GM12892 (cell line): Measurements from ENCODE around the gene SH3D19.

- RRBS: no CpG with 5 or more reads among the region's 6 CpGs
Measured at GRCh38 chr4:151227589-151228297, 49.2 kb upstream of the PRSS48 start.

- RRBS: 15% methylated on average over 14 of the region's 54 CpGs
Measured at GRCh38 chr4:151325400-151326203, at the start of gene SH3D19. Gene SH3D19 (minus strand): TSS chr4:151325605.

DNA sequence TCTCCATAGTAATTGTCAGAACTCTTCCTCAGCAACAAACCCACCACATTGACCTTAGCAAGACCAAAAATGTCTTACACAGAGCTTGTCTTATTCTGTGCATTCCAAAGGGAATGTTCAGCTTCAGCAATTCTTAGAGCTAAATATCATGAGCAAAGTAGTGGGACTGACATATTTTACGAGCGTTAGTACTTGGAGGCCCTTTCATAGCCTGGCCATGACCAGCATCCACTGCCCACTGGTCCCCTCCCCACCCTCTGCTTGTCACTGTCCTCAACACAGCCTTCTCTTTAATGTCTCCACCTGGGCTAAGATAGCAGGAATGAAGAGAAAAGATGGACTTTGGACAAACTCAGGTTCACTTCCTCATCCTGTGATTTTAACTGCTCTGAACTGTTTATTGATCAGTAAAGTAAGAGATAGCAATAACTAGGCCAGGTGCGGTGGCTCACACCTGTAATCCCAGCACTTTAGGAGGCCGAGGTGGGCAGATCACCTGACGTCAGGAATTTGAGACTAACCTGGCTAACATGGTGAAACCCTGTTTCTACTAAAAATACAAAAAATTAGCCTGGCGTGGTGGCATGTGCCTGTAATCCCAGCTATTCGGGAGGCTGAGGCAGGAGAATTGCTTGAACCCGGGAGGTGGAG, 15.6 kb upstream of the SH3D19 start:
- RRBS: no CpG with 5 or more reads among the region's 8 CpGs

- RRBS: no CpG with 5 or more reads among the region's 6 CpGs
Measured at GRCh38 chr4:151402411-151402859, 6.5 kb upstream of the FHIP1A start.

GRCh38 chr4:151602414-151602770, 158.4 kb downstream of the GATB start:
- RRBS: no CpG with 5 or more reads among the region's 5 CpGs

- RRBS: no CpG with 5 or more reads among the region's 4 CpGs
Measured at GRCh38 chr4:151688528-151689067, 72.2 kb downstream of the GATB start.

DNA sequence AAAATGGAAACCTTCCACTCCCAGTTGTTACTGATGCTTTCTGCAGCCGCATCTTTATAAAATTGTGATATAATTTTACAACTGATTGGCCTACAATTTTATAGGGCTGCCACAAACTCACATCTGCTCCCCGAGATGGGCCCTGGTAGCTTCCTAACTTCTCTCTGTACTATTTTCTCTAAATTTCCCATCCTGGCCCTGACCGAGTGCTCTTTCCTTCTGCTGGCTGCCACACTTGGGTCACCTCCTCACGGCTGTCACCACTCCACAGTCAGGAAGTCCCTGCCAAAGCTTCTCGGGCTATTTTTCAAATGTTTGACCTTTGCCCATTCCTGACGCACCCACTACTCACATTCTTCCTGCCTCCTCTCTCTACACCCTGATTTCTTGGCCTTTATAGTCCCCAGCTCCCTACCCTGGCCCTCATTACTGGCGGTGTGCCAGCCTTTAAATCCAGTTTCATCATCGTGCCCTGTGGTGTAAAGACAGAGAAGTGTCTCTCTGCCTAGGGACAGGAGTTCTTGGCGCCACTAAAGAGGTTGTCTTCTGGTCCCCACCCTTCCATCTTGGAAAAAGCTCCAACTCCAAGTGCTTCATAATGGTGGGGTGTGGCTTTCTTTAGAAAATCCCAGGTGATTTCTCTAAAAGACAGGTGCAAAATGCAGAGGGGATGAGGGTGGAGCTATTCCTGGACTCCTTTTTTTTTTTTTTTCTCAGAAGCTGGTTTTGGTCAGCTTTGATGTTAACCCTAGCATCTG, 46.4 kb upstream of the GATB start:
- RRBS: no CpG with 5 or more reads among the region's 9 CpGs

GRCh38 chr4:152411311-152412069, 124.4 kb downstream of the FBXW7 start:
- RRBS: no CpG with 5 or more reads among the region's 7 CpGs

DNA sequence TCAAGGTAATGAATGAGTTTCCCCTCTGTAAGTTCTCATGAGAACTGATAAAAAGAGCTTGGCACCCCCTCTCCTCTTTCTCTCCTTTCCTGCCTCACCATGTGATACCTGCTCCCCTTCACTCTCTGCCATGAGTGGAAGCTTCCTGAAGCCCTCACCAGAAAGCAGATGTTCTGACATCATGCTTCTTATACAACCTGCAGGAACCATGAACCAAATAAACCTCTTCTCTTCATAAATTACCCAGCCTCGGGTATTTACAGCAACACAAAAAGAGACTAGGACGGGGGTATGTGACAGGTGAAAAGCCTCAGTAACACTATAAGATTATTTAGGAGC, 21.3 kb downstream of the FBXW7 start:
- RRBS: no CpG with 5 or more reads among the region's 2 CpGs

- RRBS: 9% methylated on average over 19 of the region's 61 CpGs
Measured at GRCh38 chr4:152936500-152937081, 468 bp downstream of the FHDC1 start.

- RRBS: 1% methylated on average over 26 of the region's 104 CpGs
Measured at GRCh38 chr4:152937082-152937951, 1.2 kb downstream of the FHDC1 start.

- RRBS: no CpG with 5 or more reads among the region's 4 CpGs
Measured at GRCh38 chr4:152938572-152939034, 2.5 kb downstream of the FHDC1 start.

- RRBS: no CpG with 5 or more reads among the region's 6 CpGs
Measured at GRCh38 chr4:152942960-152943587, 7.0 kb downstream of the FHDC1 start.

- RRBS: no CpG with 5 or more reads among the region's 14 CpGs
Measured at GRCh38 chr4:152956541-152957210, 20.6 kb downstream of the FHDC1 start.

GRCh38 chr4:152991910-152992540, 55.9 kb downstream of the FHDC1 start:
- RRBS: no CpG with 5 or more reads among the region's 10 CpGs

GRCh38 chr4:153083226-153084158, 120.8 kb upstream of the TRIM2 start:
- RRBS: no CpG with 5 or more reads among the region's 10 CpGs

DNA sequence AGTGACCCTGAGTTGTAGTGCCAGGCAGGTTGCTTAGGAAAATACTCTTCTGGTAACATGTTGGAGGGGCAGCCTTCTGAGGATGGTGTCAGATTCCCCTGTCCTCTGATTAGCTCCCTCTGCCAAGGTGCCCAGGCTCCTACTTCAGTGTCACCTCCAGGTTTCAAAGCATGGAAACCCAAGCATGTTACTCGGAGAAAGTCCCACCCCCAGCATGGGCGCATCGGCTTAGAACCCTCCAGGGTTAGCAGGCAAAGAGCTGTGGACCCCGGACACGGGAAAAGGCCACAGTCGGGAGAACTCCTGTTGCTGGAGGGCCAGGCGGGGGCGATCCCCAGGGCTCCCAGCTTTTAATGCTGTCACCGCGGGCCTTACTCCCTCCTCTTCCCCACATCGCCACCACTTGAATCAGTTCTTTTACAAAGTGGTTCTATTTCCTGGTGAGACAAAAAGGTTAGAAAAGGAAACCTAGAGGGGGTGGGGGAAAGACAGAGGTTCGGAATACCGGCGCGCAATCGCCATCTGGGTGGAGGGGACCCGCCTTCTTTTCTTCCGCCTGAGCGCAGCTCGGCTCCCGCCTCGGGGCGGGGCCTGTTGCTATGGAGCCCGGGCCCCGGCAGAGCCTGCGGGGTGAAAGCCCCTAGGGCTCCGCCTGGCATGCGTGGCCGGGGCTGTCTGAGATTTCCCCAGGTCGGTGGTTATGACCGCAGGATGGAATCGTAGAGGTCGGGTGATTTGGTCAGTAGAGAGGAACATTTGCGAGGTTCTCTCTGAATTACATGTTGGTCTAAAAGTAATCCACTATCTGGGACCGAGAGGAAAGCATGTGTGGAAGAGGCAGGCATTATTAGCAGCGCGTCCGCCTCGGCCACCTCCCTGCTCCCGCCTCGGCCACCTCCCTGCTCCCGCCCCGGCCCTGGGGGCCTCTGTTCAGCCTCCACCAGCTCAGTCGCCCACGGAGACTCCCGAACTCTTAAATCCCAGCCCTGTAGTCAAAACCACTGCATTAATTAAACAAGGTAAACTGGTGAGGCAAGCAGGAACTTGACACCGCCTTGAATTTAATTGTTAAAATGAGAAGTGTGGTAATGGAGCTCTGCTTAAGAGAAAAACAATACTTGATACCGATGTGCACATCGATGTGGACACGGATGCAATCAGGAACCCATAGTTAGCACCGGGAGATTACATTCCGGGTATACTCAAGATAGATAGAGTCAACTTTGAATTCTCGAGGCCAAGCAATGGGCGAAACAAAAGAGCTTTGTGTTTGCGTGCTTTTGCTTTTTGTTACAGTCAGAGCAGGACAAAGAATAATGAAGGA, 44.9 kb downstream of the TRIM2 start:
- RRBS: 3% methylated on average over 5 of the region's 55 CpGs

DNA sequence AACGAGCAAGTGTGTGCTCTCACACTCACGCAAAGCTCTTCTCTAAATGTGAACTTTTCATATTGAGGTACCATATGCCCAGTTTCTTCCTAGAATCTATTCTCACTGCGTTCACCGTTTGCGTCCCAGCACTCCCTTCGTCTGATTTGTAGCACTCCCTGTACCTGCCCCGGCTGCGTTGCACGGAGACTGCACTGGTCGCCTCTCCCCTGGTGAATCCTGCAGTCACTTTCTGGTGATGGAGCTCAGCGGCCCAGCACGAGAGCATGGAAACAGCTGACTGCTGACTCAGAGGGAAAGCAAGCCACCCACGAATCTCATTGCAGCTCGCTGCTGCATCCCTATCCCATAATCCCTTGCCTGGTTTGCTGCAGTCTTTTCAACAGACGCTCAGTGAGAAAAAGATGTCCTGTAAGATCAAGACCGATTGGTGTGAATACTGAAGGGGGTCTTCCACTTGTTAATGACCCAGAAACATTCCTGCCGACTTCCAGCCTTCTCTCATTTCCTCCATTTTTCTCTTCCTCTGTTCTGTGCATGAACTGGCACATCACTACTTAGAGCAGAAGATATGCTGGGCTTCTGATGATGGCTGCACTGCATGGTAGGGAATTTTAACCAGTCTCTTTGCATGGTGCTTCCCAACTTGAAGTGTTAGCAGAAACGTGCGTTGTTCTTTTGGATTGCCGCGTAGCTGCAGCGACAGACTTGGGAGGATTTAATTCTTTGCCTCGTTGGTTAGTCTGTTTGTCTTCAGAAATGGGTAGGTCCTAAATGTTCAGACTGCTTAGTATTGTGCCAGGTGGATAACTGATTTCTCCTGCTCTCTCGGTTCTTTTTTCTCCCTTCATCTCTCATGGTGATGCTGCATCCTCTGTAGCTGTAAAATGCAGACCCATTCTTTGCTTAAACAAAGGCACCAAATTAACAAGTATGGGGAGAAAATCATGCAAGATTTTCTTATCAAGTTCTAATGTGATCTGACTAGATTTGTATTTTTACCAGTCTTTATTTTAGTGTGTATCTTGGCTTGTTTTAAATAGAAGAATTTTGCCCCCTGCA, 53.1 kb downstream of the TRIM2 start:
- RRBS: no CpG with 5 or more reads among the region's 24 CpGs

DNA sequence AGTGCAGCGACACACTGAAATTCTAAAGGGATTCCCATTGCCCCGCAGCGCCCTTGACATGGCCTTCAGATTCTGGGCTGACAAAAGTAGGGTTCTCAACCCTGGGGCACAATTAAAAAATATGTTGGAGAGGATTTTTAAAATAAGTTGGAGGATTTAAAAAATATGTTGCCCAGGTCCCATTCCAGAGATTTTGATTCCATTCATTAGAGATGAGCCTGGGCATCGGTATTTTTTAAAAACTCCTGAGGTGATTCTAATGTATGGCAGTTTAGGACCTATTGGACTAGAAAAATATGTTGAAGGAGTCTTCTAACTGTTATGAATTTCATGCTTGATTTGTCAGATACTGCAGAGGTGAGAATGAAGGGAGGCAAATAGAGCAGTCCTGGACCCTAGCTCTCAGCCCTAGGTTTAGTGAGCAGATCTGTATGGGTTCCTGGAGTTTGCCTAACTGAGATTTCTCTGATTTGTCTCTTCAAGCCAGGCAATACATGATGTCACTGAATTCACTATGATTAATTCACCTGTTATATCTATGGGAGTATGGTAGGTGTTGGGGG, 2.5 kb downstream of the MND1 start:
- RRBS: no CpG with 5 or more reads among the region's 4 CpGs

GRCh38 chr4:153483222-153483690, 17.1 kb downstream of the TMEM131L start:
- RRBS: no CpG with 5 or more reads among the region's 7 CpGs